Bronchus (tissue), 1 donor: ENCODE data around the genes IL18 and ANKK1.

DNA sequence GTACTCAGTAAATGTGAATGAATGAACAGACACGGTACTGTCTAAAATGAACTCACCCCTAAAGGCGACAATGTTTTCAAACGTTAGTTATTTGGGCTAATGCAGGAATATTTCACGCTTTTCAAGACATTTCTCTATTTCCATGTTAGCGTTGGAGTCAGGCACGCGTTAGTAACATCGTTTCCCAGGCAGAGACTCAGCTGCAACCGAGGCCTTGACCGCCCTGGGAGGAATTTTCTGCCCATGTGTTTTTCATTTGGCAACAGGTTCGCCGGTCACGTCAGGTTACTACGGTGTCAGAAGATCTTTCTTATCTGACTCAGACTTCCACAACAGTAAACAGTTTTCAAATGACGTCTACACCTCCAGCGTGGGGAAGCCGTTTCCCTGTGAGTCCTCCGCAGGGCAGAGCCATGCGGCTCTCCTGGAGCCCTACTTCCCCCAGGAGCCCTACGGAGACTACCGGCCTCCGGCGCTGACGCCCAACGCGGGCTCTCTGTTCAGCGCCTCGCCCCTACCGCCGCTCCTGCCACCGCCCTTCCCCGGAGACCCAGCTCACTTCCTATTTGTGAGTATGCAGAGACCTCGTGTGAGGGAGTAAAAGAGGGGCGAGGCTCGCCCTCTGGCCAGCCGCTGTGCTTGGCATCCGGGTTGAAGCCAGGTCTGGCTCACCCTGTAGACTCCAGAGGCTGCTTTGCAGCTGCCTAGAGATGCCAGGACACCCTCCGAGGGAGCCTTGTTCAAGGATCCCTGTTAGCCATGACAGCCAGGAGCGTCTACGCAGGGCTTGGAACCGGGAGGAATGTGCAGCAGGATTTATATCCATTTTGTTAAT is 14.3 kb upstream of the POU2AF3 start:
- PRO-cap: bidirectional peak, plus-strand start at position 408 of the sequence, minus-strand start at position 426 of the sequence; bidirectional peak, plus-strand start at position 569 of the sequence, minus-strand start at position 498 of the sequence

DNA sequence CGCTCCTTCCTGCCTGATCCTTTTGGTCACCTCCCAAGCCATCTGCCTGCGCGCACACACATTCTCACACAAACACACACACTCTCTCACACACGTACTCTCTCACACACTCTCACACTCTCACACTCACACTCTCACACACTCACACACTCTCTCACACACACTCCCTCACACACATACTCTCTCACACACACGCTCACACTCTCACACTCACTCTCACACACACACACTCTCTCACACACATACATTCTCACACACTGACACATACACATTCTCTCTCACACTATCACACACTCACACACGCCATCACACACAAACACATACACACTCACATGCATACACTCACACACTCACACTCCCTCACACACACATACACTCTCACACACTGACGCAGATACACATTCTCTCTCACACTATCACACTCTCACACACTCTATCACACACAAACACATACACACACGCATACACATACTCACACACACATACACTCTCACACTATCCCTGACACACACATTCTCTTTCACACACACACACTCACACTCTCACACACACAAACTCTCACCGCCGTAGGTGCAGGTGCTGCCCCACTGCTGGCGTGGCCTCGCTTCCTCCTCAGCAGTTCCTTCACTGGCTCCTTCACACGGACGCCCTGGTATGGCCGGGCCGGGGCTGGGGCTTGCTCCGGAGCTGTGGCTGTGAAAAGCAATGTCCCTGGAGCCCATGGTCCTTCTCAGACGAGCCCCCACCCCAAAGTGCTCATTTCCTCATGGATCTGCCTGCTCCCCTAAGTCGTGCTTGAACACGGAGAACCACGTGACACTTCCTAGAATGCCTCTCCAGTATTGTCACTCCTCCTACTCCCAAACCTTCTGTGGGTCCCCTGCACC is 20.6 kb downstream of the POU2AF1 start:
- PRO-cap: no peak

- PRO-cap: no peak
Measured at GRCh38 chr11:111624502-111625165, 22.4 kb downstream of the SIK2 start.

- PRO-cap: no peak
Measured at GRCh38 chr11:111694708-111695288, 71.4 kb downstream of the PPP2R1B start.

- PRO-cap: no peak
Measured at GRCh38 chr11:111736851-111737161, 29.4 kb downstream of the PPP2R1B start.

DNA sequence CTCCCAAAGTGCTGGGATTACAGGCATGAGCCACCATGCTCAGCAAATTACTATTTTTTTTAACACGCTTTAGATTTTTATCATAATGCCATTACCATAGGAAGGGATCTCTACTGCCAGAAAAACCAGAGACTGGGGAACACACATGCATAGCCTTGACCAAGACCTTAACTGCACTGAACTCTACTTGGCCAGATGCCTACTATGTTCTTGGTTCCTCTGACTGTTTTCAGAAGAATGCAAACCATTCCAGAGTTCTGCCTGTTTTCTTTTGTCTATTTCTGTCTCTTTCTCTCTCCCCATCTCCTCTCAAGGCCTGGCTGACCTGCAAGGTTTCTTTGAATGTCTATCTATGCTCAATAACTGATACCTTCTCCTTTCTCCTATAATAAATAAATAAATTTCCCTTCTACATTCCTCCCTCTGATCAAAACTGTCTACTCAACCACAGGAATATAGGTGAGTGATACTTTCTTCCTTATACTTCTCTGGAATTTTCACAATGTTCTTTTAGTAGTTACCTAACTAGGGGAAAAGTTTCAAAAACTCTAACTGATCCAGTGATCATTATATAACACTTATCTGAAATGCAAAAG is 20.8 kb downstream of the PPP2R1B start:
- PRO-cap: no peak

DNA sequence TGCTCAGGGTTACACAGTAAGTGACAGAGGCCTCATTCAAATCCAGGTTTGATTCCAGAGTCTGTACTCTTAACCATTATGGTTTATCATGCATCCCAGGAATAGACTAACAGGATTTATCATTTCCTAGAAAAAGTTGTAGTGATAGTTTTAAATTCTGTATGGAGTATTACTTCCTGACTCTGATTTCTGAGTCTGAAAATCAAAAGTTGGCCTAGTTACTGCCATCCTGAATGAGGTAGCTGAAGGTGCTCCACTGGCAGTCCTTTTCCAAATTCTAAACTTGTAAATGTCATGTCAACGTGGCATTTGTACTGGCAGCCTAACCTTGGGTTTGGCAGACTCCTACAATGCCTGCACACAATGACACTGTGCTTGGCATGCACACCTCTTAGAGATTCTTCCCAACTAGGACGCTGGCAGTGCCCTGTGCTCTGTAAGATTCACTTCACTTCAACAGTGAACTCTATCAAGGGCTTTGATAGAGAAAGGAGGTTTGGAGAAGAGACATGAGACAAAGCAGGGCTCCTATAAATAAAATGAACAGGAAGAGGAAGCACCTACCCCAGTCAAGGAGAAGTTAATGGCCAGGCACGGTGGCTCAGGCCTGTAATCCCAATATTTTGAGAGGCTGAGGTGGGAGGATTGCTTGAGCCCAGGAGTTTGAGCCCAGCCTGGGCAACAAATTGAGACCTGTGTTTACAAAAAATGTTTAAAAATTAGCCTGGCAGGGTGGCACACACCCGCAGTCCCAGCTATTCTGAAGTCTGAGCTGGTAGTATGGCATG is 21.9 kb upstream of the PPP2R1B start:
- PRO-cap: no peak

- PRO-cap: no peak
Measured at GRCh38 chr11:112019046-112020157, 5.8 kb upstream of the DLAT start.

- PRO-cap: no peak
Measured at GRCh38 chr11:112032936-112033764, 7.9 kb downstream of the DLAT start.

- PRO-cap: no peak
Measured at GRCh38 chr11:112084762-112085648, 1.6 kb downstream of the TIMM8B start.

DNA sequence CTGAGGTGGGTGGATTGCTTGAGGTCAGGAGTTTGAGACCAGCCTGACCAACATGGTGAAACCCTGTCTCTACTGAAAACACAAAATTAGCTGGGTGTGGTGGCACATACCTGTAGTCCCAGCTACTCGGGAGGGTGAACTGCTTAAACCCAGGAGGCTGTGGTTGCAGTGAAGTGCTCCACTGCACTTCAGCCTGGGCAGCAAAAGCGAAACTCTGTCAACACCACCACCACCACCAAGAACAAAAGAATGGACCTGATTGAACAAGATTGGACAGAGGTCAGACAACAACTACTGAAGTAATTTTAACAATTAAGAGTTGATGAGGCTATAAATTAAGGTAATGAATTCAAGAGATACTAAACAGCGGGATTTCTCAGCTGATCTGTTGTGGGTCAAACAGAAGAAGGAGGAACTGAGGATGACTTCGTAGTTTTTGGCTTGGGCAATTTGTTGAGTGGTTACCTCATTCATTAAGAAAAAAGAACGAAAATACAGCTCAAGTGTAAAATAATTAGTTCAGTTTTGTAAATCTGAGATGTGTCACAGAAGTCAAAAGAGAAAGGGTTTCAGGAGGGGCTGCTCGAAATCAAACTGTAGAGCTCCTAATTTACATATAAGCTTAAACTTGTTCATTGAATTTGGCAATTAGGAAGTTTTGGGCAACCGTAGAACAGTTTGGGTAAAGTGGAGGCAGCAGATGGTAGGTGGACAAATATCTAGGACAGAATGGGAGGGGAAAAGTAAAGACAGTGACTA is 4.6 kb downstream of the IL18 start:
- PRO-cap: no peak

DNA sequence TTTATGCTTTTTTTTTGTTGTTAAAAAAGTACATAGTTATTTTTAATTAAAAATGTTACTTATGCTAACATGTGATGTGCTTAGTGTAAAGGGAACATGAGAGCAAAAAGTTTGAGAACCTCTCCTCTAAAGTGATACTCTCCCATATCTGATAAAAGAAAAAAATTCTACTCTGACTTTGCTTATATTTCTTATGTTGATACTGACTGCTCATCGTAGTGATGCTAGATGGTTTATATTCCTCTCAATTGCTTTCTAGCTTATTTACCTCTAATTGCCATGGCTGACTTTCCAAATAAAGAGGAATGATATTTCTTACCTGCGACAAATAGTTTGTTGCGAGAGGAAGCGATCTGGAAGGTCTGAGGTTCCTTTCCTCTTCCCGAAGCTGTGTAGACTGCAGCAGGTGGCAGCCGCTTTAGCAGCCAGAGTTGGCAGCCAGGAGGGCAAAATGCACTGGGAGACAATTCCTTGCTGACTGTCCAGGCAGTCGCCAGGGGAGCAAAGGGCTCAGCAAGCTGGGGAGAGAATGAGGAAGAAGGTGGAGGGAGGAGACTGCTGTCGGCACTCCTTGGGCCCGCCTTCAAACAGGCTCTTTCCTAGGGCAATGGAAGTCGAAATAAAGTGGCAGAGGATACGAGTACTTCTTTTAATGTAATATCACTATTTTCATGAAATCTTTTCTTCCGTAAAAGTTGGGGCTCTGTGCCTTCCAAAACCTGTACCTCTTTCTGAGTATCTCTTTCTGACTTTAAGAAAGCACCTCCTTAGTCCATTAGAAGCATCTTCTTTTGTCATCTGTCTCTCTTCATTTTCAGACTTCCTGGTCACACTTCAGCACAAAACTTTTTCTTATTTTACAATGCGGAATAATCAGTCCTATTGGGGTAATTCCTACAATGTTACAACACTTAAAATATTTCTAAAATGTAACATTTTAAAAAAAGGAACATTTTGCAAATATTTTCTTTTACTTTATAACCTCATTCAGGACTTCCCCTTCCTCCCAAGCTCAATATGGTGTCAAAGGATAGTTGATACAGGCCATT is at the start of gene IL18:
IL18 (minus strand) TSS at position 508 of the 1,049 bp plus-strand sequence.
- PRO-cap: bidirectional peak, plus-strand start at position 622 of the sequence, minus-strand start at position 480 of the sequence

DNA sequence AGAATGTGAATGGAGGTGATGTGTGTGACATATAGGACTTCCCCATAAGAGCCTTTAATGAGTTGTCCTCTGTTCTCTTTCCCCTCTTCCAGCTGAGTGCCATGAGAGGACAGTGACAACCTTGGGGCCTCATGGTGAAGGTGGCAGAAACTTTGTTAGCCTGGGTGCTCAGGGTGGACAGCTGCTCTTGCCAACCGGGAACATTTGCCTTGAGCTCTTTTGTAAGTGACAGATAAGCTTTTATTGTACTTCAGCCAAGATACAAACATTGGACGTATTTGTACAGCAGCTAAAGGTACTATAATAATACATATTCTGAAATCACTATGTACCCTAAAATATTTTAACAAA is 33.0 kb upstream of the PLET1 start:
- PRO-cap: no peak

GRCh38 chr11:112363910-112364516 is 103.4 kb upstream of the PLET1 start:
- PRO-cap: no peak

DNA sequence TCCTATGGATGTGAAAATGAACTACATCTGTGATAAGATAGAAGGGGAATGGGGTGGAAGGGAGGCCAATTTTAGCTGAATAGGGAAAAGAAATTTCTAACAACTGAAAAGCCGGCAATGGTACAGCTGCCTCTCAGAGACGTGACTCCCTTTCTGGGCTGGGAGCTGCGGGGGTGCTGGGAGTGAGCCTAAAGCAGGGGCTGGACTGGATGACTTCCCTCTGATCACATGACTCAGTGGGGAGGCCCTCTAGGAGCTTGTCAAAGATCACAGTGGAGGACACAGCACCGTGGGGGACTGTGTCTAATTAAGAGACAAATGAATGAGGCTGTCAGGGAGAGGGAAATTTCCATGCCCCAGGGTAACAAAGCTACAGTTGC is 262.7 kb upstream of the PLET1 start:
- PRO-cap: no peak

DNA sequence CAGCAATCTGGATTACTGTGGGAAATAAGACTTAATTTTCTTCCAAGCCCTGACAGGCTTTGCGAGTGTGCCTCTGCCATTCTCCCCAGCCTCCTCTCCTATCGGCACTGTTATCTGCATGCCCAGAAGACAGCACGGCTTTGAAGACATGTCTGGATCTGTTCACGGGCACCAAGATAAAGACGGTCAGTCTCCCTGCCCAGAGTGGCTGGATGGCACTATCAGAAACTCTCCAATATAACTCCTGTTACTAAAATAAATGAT is 182.7 kb upstream of the NCAM1 start:
- PRO-cap: no peak

- PRO-cap: no peak
Measured at GRCh38 chr11:112785059-112785635, 176.1 kb upstream of the NCAM1 start.

- PRO-cap: no peak
Measured at GRCh38 chr11:112962723-112963603, 1.7 kb downstream of the NCAM1 start.

DNA sequence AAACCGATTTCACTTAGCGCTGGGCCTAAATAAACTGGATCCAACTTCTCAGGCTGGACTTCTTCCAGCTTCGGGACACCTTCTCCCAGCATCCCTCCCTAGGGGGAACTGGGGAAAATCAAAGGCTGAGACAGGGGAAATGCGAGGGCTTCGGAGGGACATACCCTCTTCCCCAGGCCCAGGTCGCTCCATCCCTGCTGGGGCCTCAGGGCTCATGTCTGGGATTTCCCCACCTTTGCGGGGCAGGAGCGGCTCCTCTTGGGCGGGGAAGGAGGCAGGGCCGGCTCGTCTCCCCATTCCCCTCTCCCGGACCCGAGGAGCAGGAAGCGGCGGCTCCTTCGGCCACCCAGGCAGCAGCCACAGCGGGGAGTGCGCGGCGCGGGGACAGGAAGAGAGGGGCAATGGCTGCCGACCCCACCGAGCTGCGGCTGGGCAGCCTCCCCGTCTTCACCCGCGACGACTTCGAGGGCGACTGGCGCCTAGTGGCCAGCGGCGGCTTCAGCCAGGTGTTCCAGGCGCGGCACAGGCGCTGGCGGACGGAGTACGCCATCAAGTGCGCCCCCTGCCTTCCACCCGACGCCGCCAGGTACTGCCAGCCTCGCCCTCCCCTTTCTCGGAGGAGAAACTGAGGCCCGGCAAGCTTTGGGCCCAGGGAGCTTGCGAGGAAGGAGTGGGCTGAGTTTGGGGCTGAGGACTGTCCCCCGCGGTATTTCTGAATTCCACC is at the start of gene ANKK1:
ANKK1 (plus strand) TSS at position 296 of the 724 bp plus-strand sequence.
- PRO-cap: no peak

DNA sequence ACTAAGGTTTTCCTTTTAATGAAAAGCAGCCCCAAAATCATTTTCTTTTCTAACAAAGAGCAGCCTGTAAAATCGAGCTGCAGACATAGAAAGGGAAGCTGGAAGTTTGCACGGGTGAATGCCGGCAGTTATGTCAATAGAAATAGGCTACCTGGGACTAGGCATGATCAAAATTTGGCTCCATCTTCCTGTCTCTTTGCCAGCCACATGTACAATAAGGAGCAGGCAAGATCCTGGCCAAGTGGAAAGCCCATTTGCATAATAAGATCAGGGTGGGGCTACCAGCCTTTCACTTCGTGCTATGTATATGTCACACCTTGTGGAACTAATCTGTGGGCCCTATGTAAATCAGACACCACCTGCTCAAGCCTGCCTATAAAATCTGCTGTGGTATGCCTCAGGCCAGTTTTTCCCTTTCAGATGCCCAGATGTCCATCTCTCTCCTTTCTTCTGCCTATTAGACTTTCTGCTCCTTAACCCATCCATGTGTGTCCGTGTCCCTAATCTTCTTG is 79.3 kb upstream of the DRD2 start:
- PRO-cap: no peak